Measurements from ENCODE around the gene UFSP2.

GRCh38 chr4:184385582-184386453, 88.5 kb downstream of the IRF2 start:
- PRO-cap, 2 experiments: peak in 1 of 2 experiments; most common plus-strand start chr4:184385994 (in 1); most common minus-strand start chr4:184385839 (in 1)

DNA sequence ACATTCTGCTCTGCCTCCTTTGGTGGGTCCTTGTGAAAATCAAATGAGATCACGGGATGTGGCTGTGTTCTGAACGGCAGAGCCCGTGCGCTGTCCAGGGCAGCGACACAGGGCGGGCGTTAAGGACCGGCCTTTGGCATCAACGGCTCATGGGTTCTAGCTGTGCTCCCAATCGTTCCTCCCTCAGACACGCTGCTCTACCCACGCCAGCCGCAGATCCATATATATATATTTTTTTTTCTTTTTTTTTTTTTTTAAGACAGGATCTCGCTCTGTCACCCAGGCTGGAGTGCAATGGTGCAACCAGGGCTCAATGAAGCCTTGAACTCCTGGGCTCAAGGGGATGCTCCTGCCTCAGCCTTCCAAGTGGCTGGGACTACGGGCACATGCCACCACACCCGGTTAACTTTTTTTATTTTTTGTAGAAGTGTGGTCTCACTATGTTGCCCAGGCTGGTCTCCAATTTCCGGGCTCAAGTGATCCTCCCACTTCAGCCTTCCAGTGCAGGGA, 78.1 kb downstream of the IRF2 start:
- PRO-cap, 2 experiments: no peak in any of the 2 experiments

- PRO-cap, 2 experiments: peak in 1 of 2 experiments; most common minus-strand start chr4:184410190 (in 1)
Observed at GRCh38 chr4:184409679-184410437, 64.5 kb downstream of the IRF2 start.

DNA sequence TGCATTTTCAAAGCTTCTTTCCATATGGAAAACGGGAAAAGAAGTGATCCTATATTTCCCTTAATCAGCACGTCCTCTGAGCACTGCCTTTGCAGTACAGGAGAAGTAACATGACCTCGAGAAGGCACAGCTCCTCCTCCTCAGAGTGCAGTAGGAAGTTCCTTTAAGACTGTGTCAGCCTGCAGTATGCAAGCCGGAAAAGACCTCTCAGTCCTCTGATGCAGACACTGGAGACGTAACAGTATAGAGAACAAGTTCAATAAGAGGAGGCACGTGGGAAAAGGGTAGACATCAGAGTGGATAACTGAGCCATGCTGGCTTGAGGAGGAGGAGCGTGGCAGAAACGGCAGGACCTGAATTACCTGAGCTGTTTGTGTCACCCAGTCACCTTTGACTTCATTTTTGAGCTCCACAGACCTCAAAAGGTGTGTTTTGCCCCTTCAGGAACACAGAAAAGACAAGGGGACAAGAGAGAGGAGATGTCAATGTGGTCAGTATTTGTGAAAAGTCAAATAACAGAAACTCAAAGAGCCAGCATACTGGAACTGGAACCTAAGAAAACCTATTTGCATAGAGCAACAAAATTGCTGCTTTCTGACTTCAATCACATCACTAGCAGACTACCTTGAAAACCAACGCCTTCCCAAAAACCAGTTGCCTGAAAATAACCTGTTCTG, 20.8 kb downstream of the IRF2 start:
- PRO-cap, 2 experiments: no peak in any of the 2 experiments

GRCh38 chr4:184534160-184535155, 60.1 kb upstream of the IRF2 start:
- PRO-cap, 2 experiments: no peak in any of the 2 experiments

DNA sequence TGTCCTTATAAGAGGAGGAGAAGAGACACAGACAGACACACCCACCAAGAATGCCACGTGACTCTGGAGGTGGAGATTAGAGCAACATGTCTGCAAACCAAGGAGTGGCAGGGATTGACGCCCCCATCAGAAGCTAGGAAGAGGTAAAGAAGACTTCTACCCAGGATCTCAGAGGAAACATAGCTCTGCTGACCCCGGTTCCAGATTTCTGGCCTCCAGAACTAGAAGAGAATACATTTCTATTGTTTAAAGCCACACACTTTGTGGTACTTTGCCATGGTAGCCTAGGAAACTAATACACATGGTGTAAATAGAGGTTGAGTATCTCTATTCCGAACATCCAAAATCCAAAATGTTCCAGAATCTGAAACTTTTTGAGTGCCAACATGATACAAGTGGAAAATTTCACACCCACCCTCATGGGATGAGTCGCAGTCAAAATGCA, 70.7 kb upstream of the IRF2 start:
- PRO-cap, 2 experiments: peak in 1 of 2 experiments; most common minus-strand start position 210 of the sequence (in 1)

GRCh38 chr4:184546937-184547871, 72.9 kb upstream of the IRF2 start:
- PRO-cap, 2 experiments: no peak in any of the 2 experiments

DNA sequence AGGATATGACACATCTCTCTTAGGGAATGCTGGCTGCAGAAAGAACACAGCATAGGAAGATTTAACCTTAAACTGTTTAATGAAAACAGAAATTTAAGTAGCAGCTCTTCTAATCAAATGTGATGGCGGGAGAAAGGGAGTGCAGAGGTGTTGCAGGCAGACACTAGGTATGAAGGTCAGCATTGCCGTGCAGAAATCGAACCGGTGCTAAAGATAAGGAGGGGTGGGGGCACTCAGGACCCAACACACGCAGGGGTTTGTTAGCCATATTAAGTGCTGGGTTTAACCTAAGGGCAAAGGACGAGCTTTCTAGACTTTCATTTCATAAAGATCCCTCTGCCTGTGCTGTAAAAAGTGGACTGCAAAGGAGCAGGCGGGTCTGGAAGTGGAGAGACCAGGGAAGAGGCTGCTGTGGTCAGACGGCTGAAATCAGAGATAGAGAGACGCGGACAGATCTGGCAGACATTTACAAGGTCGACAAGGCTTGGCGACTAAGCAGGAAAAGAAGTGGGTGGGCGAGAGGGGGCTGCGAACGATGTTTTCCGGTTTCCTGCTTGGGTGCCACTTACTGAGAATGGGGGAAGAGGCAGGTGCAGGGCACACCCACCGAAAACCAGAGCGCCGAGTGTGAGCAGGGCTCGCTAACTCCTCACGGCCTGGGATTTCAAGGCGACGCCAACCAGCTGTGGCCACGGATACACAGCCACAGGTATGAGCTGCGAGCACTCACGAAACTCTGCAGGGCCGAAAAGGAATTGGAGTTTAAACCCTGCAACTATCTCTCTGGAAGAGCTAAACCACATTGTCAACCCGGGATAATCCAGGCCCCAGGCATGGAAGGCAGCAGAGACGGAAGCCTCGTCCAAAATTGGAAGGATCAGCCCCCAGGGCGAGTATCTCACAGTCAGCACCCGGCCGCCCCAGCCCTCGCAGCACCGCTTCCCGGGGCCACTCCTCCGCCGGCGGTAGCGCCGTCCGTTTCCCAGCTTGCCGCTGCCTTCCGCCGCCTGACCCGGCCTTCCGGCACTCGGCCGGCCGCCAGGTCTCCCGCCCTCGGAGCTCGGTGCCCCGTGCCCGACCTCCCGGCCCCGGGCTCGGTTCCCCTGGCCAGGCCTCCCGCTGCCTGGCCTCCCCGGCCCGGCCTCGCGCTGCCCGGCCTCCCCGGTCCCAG, 966 bp downstream of the CASP3 start:
- PRO-cap, 2 experiments: peak in 2 of 2 experiments; most common plus-strand start position 951 of the sequence (in 2); most common minus-strand start position 981 of the sequence (in 2)

GRCh38 chr4:184750061-184750609, 16.2 kb upstream of the CENPU start:
- PRO-cap, 2 experiments: no peak in any of the 2 experiments

DNA sequence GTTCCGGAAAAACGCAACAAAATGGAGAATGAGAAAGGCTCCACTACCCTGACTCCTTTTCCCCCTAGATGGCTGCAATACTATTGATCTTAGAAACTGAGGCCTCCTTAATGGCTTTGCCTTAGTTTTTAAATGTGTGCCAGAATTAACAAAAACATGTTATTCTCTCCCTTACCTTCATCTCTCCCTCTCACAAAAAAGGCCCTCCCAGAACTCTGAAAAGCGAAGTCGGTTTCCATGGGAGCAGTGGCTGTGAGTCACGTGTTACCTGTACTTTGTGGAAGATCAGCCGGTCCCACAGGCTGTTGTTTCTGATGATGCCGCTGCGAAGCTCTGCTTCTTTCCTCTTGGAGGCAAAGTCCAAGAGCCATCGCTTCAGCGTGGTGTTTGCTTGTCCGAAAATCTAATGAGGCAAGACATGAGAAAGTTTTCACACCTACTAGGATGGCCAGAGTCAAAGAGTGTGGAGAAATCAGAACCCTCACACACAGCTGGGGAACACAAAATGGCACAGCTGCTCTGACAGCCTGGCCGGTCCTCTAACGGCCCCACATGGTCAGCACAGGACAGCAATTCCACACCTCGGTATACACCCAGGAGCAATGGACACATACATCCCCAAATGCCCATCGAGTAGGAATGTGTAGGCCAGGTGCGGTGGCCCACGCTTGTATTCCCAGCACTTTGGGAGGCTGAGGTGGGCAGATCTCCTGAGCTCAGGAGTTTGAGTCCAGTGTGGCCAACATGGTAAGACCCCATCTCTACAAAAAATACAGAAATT, 32.6 kb upstream of the CENPU start:
- PRO-cap, 2 experiments: no peak in any of the 2 experiments

GRCh38 chr4:184884896-184885793, 59.4 kb upstream of the ACSL1 start:
- PRO-cap, 2 experiments: no peak in any of the 2 experiments

- PRO-cap, 2 experiments: no peak in any of the 2 experiments
Observed at GRCh38 chr4:185004450-185005025, 13.8 kb upstream of the HELT start.

DNA sequence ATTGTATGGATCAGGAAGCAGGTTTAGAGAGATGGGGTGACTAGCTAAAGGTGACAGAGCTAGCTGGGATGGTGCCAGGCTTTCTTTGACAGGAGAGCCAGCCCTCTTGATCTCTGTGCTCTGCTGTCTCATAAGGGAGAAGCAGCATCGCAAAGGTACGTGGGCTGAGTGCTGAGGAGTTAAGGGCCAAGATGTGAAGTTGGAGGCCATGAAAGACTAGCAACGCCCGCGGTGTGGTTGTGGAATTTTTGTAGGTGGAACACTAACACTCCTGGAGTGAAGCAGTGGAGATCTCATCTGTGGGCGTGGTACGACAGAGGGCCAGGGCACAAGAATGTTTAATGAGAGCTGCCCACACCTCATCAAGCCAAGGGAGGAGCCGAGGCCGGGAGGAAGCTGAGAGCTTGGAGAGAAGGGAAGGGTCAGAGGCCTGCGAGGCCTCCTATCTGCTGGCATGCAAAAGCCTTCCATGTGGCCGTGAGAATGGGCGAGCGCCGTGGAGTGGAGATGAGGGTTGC, 19.5 kb downstream of the SNX25 start:
- PRO-cap, 2 experiments: no peak in any of the 2 experiments

DNA sequence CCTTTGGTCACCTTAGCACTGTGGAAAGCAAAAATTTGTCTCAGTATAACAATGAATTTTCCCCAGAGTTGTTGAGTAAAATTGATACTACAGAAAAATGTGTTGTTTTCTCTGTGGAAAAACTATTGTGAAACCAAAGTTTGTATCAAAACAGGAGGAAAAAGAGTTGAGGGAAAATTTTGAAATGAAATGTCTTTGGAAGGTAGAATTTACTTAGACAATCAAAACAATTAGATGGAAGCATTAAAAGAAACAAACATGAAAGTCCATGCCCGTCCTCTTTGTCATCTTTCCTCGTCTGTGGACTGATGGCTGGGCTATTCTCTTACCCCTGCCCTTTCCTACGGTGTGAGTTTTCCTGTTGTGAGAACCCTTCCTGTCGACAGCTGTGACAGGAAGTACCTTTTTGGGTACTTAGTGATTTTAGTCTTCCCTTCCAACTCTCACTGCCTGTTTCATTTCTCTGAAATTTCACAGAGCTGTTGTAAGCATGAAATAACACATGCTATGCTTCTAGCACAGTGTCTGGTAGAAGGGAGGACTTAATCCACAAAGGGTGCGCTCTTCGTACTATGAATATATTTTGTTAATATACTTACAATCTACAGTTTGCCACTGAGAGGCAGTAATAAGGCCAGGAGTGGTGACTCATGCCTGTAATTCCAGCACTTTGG, 50.7 kb downstream of the LRP2BP start:
- PRO-cap, 2 experiments: no peak in any of the 2 experiments

- PRO-cap, 2 experiments: no peak in any of the 2 experiments
Observed at GRCh38 chr4:185383358-185384267, 12.1 kb downstream of the LRP2BP start.

- PRO-cap, 2 experiments: peak in 2 of 2 experiments; most common minus-strand start chr4:185397232 (in 1)
Observed at GRCh38 chr4:185396950-185397309, 289 bp downstream of the ANKRD37 start.

DNA sequence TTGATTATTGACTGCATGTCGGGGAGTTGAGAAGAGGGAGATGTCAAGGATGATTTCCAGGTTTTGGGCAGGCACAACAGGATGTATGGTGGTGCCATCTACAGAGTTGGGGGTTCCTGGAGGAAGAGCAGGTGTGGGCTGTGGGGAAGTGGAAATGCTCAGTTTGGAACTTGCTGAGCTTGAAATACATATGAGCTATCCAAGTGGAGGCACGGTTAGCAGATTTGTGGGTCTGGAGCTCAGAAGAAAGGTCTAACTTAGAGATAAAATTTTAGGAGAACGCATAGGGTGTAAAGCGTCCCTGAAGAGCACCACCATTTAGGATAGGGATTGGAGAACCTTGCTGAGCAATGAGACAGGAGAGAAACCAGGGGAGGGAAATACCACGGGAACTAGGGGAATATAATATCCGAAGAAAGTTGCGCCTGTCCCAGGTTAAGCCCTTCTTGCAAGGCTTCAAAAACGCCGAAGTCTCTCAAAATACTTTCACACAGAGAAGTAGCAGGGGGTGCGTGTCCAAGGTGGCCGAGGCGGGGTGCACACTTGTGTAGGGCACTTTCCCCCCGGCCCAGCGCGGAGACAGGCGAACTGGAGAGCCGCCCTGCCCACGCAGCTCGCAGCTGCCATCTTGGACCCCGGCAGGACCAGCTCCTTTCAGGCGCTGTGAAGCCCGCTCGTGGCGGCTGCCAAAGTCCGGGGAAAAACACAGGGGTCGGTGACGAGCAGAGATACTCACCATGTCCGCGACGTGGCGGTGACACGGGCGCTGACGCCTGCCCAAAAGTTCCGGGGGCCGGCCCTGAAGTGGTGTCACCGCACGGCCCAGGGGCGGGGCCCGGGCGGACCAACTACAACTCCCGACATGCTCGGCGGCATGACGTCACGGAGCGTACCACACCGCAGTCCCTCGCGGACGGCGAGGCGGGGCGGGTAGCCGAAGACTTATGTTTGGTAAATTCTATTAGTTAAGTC, at the start of gene UFSP2:
TSS of gene UFSP2 (minus strand) at position 835 of the 972 bp plus-strand sequence.
- PRO-cap, 2 experiments: peak in 2 of 2 experiments; most common minus-strand start position 665 of the sequence (in 1)

DNA sequence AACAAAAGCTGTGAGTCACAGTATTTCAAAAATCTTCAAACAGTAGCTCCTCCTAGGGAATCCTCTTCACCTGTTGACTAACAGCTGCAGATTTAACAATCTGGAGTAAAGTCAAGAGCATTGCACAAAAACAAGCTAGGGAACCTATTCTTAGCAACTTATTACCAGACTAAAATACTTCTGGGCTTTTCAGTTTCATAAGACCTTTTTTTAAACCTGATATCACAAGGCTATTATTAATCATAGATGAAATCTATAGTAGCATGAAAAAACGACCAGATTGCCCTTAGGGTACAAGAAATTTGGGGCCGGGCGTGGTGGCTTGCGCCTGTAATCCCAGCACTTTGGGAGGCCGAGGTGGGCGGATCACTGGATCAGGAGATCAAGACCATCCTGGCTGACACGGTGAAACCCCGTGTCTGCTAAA, 8.2 kb upstream of the CCDC110 start:
- PRO-cap, 2 experiments: no peak in any of the 2 experiments

- PRO-cap, 2 experiments: no peak in any of the 2 experiments
Observed at GRCh38 chr4:185513370-185514237, 21.7 kb downstream of the PDLIM3 start.

DNA sequence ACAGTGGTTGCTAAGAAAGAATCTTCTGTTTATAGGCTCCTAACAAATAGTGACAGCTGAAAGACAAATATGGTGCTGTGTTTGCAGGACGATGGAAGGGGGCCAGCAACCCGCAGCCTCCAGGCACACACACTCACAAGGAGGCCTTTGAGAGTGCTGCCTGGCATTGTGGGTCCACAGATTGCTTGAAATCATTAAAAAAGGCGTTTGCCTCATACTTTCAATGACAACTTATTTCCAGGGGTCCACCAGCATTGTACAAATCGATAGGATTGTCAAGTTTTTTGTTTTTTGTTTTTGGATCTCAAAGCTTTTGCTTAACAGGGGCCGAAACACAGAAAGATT, 32.5 kb upstream of the PDLIM3 start:
- PRO-cap, 2 experiments: peak in 2 of 2 experiments; most common plus-strand start position 130 of the sequence (in 1)